Ileum (tissue), 1 donor: Measurements from ENCODE around the genes RBMXL2 and EIF3F.

GRCh38 chr11:6482017-6482406, 711 bp downstream of the TIMM10B start:
- PRO-cap, result no peak

- PRO-cap, result no peak
Measured at GRCh38 chr11:6484115-6485007, 3.1 kb downstream of the TIMM10B start.

DNA sequence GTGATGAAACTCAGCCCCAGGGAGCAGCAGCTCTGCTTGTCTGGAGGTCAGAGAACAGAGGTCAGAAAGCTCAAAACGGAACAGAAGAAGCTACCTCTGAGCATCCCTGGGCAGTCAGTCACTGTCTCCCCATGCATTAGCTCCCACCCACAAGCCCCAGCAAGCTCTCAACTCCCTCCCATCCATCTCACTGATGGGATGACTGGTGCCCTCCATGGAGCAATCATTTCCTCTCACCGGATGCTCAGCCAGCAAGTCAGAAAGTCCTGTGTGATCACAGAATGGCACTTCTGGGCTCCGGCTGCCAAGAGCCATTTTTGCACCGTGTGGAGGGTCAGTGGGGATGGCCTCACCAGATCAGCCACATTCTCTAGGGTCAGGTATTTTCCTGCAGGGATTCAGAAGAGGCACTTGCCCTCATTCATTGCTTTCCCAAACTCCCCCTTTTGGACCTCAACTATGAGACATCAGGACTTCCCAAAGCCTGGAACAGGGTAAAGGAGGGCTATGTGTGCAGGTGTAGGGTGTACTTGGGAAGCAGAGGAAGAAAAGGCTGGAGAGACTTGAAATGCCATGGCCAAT, 1.7 kb downstream of the TPP1 start:
- PRO-cap, result no peak

- PRO-cap, result no peak
Measured at GRCh38 chr11:6816516-6816716, 16.9 kb upstream of the OR6A2 start.

DNA sequence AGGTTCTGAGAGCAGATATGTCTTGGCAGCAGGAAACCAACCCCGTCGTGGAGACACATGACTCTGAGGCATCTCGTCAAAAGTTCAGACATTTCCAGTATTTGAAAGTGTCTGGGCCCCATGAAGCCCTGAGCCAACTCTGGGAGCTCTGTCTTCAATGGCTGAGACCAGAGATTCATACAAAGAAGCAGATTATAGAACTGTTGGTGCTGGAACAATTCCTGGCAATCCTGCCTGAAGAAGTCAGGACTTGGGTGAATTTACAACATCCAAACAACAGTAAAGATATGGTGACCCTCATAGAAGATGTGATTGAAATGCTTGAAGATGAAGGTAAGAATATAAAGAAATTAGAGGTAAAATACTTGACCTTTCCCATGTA, 6.1 kb downstream of the ZNF215 start:
- PRO-cap, result no peak

DNA sequence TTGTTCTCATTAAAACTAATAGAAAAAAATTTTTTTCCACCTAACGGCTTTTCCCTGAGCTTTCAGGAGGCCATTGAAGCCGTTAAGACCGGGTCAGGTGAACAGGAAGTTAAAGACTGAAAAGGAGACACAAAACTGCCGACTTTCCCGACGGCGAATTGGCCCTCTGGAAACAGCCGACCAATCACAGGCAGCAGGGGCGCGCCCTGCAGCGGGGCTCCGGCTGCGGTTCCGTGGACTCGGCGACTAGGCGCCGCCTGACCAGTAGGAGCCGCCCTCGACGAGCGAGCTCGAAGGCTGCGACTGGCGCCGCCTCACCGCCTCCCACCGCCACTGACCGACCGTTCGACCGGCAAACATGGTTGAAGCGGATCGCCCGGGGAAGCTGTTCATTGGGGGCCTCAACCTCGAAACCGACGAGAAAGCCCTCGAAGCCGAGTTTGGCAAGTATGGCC, at the start of gene RBMXL2:
TSS of gene RBMXL2 (plus strand) at position 236 of the 455 bp plus-strand sequence.
- PRO-cap, result no peak

DNA sequence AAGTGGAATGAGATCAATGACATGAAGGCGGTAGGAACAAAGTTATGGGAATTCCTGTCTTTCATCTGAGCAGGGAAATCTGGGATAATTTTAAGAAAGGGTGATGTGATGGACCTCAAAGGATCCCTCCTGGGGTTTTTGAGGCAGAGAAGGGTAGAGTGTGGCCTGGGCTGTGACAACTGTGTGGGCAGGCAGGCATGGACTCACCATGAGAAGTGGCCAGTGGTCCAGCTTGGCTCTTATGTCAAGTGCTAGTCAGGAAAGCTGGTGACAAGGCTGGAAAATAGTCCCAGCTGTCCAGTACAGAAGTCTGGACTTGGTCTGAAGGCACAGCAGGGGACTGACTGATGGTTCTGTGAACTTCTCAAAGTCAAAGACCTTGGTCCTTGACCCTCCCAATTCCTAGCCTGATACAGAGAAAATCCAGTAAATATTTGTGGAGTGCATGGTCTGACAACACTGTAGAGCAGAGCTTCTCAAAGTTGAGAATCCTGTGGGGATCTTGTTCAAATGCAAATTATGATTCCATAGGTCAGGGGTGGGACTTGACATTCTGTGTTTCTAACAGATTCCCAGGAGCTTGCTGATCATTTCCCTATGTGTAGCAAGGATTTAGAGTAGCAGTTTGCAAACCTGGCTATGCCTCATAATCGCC, 1.7 kb downstream of the PPFIBP2 start:
- PRO-cap, result no peak

- PRO-cap, result no peak
Measured at GRCh38 chr11:7554032-7554529, 40.3 kb downstream of the PPFIBP2 start.

DNA sequence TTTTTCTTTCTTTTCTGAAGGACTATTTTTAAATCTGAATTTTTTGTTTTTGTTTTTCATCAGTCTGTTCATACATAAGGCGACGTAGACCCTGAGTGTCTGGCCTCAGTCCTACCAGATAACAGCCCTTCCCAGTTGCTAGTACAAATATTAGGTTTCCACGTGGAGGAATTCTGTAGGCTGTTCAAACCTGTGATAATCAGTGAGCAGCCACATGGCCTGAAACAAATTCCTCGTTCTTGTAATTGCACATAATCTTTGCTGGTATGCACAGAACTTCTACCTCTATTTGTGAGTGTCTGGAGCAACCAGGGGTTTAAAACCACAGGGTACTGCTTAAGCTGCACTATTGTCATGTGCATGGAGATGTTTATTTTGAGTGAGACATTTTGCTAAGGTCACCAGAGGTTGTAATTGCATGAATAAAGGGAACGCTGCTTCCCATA, 60.7 kb downstream of the CYB5R2 start:
- PRO-cap, result no peak

DNA sequence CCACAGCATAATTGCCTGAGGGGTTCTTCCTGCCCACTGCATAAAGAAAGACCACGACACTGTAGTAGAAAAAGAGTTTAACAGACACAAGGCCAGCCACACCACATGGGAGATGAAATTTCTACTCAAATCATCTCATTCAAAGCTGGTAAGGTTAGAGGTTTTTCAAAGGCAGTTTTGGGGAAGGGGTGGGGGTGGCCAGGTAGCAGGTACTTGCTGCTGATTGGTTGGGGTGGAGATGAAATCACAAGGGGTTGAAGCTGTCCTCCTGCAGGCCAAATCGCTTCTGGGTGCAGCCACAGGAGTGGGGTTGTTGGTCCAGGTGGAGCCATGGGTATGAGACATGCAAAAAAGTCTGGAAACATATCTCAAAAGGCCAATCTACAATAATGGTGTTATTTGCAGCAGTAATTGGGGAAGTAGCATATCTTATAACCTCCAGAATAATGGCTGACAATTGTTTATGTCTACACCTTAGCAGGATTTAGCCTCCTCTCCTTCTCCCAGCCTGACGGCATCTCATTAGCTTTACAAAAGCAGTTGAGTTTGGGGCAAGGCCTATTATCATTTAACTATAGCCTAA, 4.8 kb upstream of the NLRP10 start:
- PRO-cap, result no peak

- PRO-cap, result bidirectional peak, plus-strand start at chr11:7987363, minus-strand start at chr11:7987190
Measured at GRCh38 chr11:7986663-7987975, at the start of gene EIF3F. TSS of gene EIF3F (plus strand) at chr11:7987337.

DNA sequence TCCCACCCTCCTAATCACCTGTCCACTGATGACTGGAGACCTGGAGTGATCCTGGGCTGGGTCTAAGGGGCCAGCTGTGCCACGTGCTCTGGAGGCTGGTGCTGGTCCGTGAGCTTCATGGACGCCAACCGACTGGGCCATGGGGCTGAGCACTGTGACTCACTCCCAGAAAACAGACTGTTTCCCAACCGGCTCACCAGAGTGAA, 14.0 kb upstream of the LMO1 start:
- PRO-cap, result no peak

DNA sequence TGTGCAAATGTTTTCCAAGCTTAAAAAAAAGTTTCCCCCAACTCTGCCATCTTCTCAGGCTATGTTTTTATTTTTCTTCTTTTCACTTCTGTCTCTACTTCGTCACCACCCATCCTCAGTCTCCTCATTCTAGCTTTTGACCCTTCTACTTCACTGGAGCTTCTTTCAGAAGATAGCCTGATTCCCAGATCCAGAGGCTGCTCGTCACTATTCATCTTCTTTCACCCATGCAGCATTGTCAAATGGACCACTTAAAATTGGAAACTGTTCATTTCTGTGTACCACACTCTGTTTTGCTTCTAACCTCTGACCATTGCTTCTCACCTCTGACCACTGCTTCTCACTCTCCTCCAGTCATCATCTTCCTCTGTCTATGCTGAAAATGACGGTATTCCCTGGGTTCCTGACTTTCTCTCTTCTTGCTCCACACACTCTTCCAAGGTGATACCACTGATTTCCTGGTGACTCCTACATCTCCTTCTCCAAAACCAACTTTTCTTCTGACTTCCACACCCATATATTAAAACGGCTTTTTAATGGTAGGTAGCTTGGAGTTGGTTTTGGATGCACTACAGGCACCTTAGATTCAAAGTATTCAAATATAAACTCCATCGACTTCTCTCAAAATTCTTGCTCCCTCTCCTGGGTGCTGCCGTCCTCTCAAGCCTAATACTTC, 37.7 kb downstream of the TRIM66 start:
- PRO-cap, result no peak

DNA sequence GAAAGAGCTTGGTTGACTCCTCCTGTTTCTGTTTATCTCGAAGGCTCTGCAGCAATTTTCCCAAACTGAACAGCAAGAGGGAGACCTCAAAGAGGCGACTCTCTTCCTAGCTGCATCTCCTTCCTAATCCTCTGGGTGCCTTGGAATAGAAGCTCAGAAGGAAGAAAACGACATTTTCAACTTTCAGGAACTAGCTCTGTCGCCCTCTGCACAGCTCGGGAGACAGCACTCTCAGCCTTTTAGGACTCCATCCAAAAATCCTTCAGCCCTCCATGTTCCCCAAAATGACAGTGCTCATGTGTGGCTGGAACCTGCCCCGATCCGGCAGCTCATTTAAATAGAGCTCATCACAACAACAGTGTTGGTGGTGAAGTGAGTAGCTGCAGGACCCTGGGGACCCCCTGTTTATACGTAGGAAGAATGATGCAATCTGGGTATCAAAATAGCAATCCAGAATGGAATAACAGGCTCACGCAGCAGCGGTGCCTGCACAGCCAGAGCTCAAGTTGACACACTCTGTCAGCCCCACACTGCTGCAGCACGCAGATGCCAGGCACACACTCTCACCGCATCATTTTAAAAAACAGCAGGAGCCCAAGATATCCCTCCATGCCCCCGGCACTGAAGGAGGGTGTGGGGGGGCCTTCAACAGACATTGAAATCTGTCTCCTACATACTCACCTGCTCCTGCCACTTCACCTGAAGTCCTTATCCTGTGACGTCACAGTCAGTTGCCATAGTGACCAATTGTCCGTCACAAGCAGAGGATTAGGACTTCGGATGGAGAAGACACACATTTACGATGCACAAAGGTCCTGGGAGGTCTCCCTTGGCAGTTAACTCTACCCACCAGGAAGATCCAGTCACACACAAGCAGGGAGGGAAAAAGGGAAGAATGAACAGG, 24.0 kb downstream of the TRIM66 start:
- PRO-cap, result no peak

GRCh38 chr11:8660032-8660794, 22.3 kb downstream of the TRIM66 start:
- PRO-cap, result no peak

- PRO-cap, result no peak
Measured at GRCh38 chr11:8671614-8672109, 10.8 kb downstream of the TRIM66 start.

DNA sequence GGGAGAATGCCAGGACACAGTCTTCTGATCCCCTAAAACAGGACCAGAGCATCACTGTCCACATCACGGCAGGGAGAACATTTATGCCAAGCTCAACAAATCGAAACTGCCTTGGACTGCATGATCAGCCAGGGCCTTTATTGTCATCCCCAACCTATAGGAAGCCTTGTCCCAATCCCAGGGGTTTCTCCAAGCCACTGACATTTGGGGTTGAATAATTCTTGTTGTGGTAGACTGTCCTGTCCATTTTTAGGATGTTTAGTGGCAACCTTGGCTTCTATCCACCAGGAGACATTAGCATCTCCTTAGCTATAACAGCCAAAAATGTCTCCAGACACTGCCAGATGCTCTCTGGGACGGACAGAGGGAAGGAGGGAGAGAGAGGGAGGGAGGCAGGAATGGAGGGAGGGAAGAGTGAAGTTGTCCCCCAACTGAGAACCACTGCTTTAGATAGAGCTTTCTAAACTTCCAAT, 37.2 kb downstream of the RPL27A start:
- PRO-cap, result no peak

- PRO-cap, result no peak
Measured at GRCh38 chr11:8732609-8733333, 50.2 kb downstream of the RPL27A start.

DNA sequence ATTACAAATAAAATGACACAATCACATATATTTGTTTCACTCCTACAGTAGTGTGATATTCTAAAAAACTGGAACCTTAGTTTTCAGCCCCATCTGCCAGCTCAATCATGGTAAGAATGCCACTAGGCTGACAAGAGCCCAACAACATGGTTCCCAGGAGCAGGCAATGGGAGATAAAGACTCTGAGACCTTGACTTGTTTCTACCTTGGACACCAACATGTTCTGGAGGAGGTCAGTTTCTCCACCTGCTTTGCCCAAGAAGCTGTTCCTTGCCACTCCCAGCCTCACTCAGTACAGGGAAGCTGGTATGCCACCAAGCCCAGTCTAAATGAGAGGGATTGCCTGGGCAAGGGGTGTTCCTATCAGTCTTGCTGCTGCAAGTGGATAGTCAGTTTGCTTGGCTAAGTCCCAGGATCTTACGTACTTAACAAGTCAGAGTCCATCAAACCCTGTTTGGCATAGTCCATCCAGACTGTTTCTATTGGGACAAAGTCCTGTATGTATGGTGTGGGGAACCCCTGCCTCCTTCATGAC, 61.4 kb downstream of the DENND2B start:
- PRO-cap, result unidirectional peak, minus-strand start at position 291 of the sequence

DNA sequence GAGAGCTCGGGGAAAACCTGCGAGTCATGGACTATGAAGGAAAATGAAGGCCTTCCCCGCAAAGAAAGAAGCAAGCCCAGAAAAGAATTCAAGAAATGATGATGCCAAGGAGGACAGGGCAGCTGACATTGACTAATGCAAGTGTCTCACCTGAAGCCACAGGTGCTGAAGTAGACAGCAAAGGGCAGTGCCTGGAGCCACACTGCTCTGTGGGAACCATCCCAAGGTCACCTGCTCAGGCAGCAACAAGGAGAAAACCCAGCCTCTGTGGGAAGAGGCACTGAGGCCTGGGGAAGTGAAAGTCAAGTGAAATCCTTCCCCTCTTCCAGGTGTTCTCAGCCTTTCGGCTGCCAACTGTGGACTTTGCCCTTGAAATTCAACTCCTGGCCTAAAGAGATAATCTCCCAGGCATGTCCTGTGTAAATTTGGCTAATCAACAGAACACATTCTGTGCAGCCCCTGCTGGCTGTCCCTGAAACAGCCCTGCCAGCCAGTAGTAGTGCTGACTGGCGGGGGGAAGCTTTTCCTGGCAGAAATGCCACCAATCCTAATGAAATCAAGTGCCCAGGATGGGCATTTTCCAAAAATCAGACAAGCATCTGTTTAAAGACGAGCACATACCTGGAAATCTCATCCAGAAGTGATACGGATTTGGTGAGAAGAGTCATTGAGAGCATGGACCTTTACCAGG, 15.8 kb downstream of the DENND2B start:
- PRO-cap, result no peak